Cardiac ventricle fibroblast (primary cell): ENCODE measurements around a stretch of chr21.

DNA sequence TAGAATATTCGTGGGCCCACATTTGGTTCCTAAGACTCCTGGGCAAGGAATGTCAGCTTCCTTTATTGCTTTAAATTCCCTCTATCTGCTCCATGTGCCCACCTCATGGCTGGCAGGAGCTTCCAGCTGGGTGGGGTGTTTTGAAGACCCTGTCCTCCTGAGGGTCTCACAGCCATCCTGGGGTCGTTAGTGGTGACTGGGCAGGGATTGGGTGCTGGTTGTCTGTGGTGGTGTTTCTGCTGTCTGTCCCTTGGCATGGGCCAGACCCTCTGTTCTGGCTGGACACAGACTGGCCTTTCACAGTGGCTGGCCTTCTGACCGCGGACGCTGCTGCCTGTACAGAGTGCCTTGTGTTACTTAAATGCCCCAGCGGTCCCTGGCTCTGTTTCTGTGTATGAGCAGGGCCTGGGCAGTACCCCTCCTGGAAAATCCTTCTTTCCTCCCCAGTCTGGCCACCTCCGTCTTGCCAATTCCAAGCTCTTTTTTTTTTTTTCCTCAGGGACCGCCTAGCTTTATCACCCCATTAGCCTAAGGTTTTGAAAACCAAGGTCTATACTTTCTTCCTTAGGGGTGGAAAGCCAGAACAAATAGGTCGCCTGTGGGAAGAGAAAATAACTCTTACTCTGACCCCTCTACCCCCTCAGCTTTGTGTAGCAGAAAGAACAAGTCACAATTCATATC is 50.9 kb downstream of the SH3BGR start:
- RAMPAGE, long total RNA, result no peak

GRCh38 chr21:39579773-39580237 is 32.9 kb upstream of the B3GALT5 start:
- RAMPAGE, long total RNA, result no peak

DNA sequence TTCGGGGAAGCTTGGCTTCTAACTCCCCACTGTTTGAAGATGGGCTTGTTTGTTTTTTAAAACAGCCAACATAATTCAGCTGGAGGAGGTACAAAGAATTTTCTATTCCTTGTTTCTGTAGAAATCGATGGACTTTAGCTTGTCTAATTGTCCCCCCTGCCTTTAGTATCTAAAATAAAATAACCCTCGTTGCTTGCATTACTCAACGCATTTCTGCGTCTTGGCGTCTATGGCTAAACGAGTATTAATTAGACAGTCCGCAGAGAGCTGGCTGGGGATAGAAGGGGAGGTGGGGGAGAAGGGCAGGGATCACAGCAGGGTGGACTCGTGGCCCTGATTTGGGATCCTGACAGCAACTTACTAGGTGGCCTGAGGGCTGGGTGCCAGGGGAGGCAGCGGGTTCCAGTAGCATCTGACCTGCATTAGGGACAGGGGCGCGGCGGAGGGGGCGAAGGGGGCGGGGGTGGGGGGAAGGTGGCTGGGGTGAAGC is 1.2 kb upstream of the BACE2 start:
- RAMPAGE, long total RNA, result no peak

DNA sequence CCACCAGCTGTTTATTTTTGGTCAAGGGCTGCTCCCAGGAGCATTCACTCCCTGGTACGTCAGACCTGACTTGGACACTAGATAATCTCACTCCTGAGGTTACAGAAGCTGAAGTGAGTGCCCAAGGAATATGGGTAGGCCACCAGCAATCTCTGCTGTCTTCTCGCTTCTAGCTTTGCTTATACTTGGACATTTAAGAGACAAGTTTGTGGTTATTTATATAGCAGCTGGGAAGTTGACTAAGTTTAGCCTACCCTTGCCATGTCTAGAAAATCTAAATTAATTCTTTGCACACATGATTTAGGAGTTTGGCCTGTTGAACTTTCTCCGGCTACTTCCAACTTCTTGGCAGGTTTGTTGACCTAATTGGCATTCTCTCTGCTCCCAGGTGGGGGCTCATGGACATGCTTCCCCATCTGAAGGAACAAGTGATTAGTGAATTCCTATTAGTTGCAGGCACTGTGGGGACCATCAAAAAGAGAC is 44.8 kb downstream of the BACE2 start:
- RAMPAGE, long total RNA, result no peak

GRCh38 chr21:41362176-41363093 is 608 bp downstream of the MX2 start:
- RAMPAGE, long total RNA, result no peak

- RAMPAGE, long total RNA, result no peak
Measured at GRCh38 chr21:41377670-41378051, 15.8 kb downstream of the MX2 start.

DNA sequence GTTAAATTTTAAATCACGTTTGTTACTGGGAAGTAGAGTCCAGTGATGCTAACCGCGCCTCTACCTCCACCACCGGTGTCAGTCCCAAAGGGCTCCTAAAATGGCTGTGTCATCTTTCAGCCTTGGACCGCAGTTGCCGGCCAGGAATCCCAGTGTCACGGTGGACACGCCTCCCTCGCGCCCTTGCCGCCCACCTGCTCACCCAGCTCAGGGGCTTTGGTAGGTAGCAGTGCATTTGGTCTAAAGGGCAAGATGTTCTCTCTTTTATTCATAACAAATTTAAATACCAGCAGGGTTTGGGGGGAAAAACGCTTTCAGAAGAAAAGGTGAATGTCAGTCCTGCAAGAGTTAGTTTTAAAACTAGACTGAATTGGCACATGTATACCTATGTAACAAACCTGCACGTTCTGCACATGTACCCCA is 1.1 kb downstream of the MX1 start:
- RAMPAGE, long total RNA, result no peak

DNA sequence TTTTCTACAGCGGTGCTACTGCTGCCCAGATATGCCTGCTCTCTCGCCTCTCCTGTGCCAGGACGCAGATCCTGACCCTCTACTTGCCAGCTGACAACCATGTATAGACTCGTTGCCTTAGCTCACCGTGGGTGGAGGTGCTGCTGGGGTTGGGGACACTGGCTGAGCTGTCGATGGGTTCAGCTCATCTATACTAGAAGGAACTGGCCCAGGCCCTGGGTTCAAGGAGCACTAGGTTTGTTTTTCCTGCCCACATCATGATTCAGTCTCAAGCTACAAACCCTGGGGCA is 6.1 kb downstream of the MX1 start:
- RAMPAGE, long total RNA, result no peak

DNA sequence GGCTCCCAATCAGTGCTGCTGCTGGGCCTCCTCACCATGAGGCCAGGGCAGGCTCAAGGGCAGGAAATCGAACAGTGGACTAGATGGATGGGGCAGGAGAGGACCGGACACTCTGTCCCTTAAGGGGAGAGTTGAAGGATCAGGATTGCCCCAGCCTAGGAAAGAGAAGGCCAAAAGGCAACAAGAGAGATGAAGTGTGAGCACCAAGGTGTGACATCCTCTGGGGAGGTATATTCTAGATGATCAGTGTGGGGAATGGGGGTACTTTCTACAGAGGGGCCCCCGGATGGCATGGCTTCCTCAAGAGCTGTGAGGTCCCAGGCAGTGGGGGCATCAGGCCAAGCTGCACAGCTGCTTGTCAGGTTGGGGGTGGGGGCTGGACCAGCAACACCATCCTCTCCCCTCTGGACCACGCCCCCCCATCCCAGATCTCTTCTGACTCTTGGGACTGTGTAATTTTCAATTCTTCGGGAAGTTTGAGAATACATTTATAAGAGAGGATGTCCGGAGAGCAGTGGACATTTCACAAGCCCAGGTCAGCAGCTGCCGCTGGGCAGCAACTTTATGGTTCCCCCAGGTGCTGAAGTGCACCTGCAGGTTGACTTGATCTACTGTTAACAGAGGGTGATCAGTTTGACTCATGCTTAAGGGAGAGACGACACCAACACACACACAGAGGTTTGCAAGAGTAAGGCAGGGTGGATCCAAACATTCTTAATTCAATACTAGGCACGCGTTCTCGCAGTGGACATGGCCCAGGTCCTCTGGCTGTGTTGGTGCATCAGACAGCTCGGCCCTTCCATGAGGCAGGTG is 34.1 kb downstream of the MX1 start:
- RAMPAGE, long total RNA, result no peak

DNA sequence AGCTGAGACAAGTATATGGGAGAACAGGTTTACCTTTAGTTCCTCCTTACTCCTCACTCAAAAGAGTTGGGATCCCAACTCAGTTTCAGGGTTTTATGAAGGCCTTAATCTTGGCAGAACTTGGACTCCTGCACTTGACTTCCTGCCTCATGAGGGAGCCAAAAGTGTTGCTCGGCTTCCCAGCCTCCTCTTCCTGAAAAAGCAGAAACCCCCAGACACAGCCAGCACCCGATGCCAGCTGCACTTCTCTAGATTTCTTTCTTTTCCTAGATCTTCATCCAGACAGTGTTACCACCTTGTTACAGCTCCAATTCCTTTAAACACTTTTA is 70.8 kb upstream of the TMPRSS2 start:
- RAMPAGE, long total RNA, result no peak

GRCh38 chr21:41678863-41679379 is 87.9 kb downstream of the RIPK4 start:
- RAMPAGE, long total RNA, result no peak

GRCh38 chr21:41767680-41768444 is 1.0 kb upstream of the RIPK4 start:
- RAMPAGE, long total RNA, result no peak

DNA sequence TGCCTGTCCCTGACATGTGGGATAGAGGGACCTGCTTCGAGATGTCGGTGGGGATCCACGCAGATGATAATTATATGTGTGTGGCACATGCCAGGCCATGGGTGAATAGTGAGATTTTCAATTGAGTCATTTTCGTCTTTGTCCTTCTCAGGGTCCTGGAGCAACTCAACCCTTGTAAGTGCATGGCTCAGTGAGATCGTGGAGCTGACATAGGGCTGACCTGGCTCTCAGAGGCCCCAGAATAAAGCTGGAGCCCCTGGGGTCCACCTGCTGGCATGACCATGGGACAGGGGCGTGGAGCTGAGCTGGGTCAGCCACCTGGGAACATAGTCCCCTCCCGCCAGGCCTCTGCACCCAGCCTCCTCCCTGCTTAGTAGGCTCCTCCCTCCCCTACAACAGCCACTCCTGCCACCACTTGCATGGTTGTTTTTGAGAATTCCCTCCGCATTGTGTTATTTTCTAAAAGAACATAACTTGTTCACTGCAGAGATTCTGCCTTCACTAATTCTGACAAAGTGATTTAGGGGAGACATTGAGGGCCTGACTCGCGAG is 3.0 kb upstream of the RIPK4 start:
- RAMPAGE, long total RNA, result no peak

DNA sequence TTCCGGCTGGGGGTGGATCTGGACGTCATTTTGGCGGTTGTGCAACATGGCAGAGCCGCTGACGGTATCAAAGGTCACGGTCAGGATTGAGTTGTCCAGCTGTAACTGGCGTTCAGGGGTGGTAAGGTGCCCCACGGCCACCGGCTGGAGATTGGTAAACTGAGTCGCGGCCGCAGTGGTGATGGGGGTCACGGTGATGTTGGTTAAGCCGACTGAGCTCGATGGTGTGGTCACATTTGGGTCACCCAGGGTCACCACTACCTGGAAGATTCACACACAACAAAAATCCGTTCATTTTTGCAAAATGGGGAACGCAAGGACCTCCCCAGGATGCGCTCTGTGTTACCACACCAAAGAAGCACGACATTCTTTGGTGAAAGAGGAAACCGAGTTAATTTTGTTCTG is 34.6 kb upstream of the RIPK4 start:
- RAMPAGE, long total RNA, result no peak

GRCh38 chr21:41835365-41836381 is 43.5 kb downstream of the PRDM15 start:
- RAMPAGE, long total RNA, result no peak

DNA sequence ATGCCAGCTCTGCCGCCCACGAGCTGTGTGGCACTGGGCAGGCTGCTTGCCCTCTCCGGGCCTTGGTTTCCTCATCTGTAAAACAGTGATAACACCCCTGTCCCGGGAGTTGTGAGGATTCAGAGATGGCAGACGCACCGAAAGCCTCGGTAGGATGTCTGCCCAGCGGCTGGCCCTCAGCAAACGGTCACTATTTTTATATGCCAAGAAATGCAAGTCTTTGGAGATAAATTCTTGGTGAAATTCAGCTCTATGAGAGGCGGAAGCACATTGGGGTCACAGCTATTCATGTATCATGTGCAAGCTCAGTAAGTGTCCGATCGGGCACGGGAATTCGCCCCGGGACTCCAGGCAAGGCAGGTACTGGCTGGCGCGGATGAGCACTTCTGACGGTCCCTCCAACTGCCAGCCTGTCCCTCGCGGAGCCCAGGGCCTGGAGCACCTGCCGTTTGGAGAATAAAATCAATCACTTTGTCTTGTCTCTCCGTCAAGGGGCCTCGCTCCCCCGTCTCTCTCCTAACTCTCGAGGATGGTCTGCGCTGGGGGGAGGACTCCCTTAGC is 1.0 kb downstream of the C2CD2 start:
- RAMPAGE, long total RNA, result no peak

- RAMPAGE, long total RNA, result no peak
Measured at GRCh38 chr21:41987717-41988521, 22.2 kb downstream of the ZBTB21 start.

- RAMPAGE, long total RNA, result no peak
Measured at GRCh38 chr21:41999681-42000172, 10.4 kb downstream of the ZBTB21 start.

DNA sequence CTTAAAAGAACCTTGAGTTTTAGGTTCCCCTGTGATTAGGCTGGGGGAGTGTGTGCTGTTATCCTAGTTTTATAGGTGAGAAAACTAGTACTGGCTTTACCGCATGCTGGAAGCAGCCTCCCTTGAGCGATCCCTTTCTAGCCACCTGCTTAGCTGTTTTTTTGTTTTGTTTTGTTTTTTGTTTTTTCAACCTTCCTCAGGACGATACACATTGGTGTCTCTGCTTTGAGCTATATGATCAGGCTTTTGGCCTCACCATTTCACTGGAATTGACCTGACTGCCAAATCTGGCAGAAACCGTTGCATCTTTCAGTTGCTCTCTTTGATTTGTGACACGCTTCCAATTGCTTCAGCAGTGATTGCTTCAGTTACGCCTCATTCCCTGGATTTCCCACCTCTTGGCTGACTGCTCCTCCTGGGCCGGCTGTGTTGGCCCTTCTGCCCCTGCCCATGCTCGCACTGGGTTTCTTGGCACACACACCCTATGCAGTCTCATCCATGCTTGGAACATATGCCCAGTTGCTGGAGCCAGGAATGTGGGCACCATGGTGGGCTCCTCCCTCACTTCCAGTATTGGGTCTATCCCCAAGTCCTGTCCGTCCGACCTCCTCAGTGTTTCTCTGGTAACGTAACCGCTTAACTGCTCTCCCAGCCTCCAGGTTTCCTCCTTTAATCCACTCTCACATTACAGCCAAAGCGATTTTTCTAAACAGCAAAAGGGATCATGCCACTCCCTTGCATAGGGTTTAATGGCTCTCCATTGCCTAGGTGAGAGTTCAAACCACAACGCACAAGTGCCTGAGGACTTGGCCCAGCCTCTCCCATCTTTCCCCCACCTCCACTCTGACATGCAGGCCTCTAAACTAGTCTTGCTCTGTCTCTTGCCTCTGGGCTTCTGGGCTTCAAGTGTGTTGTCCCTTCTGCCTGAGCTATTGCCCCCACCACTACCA is 2.2 kb upstream of the ZBTB21 start:
- RAMPAGE, long total RNA, result no peak

- RAMPAGE, long total RNA, result no peak
Measured at GRCh38 chr21:42028972-42029296, 18.8 kb upstream of the ZBTB21 start.